SK-N-MC (cell line): ENCODE measurements around a stretch of chr13.

DNA sequence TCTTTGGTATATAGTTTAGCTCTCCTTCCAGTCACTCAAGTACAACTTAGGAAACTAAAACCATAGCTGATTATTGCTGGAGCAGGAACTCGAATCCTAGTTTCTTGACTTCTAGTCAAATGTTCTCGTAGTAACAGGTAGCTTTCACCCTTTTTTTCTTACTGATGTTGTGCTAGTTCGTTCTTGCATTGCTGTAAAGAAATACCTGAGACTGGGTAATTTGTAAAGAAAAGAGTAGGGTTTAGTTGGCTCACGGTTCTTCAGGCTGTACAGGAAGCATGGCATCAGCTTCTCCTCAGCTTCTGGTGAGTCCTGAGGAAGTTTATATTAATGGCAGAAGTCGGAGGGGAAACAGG lies 13.7 kb upstream of the LPAR6 start:
- RRBS: no CpG with 5 or more reads among the region's 5 CpGs

DNA sequence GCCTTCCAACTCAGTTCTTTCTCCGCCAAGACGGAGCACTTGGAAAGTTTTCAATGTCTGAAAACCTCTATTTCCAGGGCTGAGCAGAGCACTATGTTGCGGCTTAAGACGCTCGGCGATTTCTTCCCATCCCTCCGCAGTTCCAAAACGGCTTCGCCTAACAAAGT lies 820 bp downstream of the RCBTB2 start:
- RRBS: no CpG with 5 or more reads among the region's 9 CpGs

- RRBS: no CpG with 5 or more reads among the region's 12 CpGs
Observed at GRCh38 chr13:48542505-48543338, 9.8 kb upstream of the RCBTB2 start.

DNA sequence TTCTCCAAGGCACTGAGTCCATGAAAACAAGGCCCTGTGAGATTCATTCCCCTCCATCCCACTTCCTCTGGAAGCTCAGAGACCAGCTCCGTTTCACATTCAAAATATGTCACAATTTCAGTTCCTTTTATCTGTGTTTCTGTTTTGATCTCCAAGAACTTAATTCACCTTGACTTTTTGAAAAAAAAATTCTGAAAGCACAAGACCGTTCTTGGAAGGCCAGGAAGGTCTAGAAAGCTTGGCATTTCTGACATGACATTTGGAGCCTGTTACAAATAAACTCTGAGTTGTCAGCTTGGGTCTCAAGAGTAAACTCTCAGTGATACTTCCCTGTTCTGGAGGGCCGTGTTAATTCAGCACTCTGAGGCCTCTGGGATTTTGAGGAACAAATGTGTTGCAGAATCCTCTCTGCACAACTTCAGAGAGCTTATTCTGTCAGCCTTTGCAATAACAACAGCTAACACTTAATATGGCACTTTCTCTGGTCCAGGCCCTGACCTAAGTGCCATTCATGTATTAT lies 6.8 kb downstream of the CYSLTR2 start:
- RRBS: no CpG with 5 or more reads among the region's 3 CpGs

DNA sequence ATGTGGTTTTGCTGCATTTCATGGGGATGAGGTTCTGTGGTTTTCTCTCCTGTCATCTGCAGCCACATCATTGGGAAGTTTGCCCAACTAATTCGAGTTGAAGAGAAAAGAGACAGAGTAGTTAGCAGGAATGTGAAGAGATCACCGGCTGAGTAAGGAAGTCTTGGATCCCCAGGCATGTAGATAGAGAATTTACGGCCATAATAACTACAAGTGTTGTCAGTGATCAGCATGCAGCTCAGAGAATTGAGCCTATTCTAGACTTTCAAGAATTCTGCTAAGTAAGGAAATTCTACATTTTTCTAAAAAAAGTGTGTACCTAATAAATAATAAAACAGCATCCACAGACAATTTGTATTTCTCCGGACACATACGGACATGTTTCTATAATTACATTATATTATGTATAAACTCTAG lies 122.2 kb downstream of the CYSLTR2 start:
- RRBS: no CpG with 5 or more reads among the region's 5 CpGs

- RRBS: no CpG with 5 or more reads among the region's 11 CpGs
Observed at GRCh38 chr13:48783021-48783890, 129.5 kb downstream of the CYSLTR2 start.

GRCh38 chr13:48980089-48980657 lies 4.5 kb downstream of the FNDC3A start:
- RRBS: no CpG with 5 or more reads among the region's 2 CpGs

GRCh38 chr13:49113006-49113453 lies 107.1 kb upstream of the MLNR start:
- RRBS: no CpG with 5 or more reads among the region's 4 CpGs

DNA sequence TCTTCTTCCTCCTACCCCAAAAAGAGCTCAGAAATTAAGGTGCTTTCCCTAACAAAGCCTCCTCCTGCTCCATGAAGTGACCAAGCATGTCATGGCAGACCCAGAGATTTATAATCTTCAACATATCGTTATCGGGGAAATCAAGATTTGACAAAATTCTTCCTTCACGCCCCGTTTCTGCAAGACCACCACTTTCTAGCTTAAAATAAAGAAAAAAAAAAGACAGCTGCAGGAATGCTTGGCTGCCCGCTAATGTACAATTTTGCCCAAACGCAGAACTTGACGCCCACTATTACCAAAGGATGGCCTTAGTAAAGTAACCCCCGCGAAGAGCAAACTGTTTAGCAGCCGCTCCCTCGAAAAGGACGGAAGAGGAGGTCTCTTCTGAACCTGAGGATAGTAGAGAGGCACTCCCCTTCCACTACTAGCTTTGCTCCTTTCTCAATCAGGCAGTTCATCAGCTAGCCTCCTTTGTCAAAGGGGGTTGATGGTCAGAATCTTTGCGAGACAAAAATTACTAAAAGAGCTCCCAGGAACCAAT lies 665 bp downstream of the CAB39L start:
- RRBS: no CpG with 5 or more reads among the region's 13 CpGs

- RRBS: no CpG with 5 or more reads among the region's 2 CpGs
Observed at GRCh38 chr13:49454765-49454964, 10.6 kb downstream of the SETDB2 start.

DNA sequence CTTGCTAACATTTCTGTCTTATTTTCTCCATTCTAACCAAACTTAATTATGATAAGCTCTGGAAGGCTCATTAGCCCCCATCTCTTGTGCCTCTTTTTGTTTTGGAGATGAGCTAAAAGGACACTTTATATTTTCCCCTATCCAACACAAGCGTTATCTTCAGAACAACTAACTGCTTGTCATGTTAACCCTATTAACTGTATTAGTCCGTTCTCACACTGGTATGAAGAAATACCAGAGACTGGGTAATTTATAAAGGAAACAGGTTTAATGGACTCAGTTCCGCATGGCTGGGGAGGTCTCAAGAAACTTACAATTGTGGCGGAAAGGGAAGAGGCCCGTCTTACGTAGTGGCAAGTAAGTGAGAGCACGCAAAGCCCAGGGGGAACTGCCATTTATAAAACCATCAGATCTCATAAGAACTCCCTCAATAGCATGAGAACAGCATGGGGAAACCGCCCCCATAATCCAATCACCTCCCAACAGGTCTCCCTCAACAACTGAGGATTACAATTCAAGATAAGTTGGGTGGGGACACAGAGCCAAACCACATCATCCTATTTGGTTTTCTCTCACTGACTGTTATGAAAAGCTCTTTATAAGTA lies 34.6 kb downstream of the PHF11 start:
- RRBS: no CpG with 5 or more reads among the region's 8 CpGs

DNA sequence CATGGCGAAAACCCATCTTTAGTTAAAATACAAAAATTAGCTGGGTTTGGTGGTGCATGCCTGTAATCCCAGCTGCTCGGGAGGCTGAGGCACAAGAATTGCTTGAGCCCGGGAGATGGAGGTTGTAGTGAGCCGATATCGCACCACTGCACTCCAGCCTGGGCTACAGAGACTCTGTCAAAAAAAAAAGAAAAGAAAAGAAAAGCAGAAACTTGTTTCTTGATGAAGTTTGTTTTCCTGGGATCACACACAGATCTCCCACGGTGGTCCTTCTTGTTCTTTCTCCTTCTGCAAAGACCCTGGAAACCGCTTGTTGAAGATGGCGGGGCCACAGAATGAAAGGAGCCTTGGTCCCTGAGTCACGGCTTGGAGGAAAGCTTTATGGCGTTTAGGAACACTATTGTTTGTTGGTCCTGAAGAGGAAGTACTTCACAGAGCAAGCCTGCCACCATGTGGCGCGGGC lies 21.5 kb upstream of the RCBTB1 start:
- RRBS: no CpG with 5 or more reads among the region's 12 CpGs

DNA sequence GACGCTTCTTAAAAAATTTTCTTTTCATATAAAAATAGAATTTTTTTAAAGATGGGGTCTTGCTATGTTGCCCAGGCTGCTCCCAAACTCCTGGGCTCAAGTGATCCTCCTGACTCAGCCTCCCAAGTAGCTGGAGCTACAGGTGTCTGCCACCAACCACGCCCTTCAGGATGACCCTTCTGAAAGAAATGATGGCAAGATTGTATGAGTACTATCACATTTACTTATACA lies 6.2 kb upstream of the EBPL start:
- RRBS: no CpG with 5 or more reads among the region's 2 CpGs

GRCh38 chr13:49764587-49765374 lies 27.7 kb downstream of the KPNA3 start:
- RRBS: no CpG with 5 or more reads among the region's 2 CpGs

DNA sequence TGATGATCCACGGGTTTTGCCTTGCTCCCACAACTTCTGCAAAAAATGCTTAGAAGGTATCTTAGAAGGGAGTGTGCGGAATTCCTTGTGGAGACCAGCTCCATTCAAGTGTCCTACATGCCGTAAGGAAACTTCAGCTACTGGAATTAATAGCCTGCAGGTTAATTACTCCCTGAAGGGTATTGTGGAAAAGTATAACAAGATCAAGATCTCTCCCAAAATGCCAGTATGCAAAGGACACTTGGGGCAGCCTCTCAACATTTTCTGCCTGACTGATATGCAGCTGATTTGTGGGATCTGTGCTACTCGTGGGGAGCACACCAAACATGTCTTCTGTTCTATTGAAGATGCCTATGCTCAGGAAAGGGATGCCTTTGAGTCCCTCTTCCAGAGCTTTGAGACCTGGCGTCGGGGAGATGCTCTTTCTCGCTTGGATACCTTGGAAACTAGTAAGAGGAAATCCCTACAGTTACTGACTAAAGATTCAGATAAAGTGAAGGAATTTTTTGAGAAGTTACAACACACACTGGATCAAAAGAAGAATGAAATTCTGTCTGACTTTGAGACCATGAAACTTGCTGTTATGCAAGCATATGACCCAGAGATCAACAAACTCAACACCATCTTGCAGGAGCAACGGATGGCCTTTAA lies 3.1 kb upstream of the KCNRG start:
- RRBS: no CpG with 5 or more reads among the region's 8 CpGs

- RRBS: no CpG with 5 or more reads among the region's 3 CpGs
Observed at GRCh38 chr13:50114331-50115156, 99.3 kb downstream of the KCNRG start.

- RRBS: no CpG with 5 or more reads among the region's 7 CpGs
Observed at GRCh38 chr13:50141105-50141507, 125.9 kb downstream of the KCNRG start.

GRCh38 chr13:50512937-50513976 lies 330.2 kb downstream of the DLEU7 start:
- RRBS: no CpG with 5 or more reads among the region's 7 CpGs

- RRBS: no CpG with 5 or more reads among the region's 10 CpGs
Observed at GRCh38 chr13:50527174-50527761, 316.2 kb downstream of the DLEU7 start.

DNA sequence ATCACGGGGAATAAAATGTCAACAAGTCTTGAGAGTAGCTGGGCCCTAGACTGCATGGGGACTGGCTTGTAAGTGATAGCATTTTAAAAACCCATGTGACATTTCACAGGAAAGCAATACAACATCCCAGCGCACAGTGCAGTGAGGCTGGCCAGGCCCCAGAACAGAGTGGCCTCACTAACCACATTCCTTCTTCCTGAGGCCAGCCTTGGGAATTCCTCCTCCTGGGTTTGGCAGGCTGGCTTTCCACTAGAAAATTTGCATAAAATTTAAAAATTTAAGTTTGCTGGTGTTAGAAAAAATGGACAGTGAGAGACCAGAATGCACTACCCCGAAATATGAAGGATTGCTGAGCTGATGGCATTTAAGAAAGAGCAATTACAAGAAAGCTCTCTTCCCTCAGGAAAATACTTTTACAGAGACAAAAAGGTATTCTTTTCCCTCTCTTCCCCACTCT lies 149.6 kb downstream of the DLEU7 start:
- RRBS: no CpG with 5 or more reads among the region's 3 CpGs